ENCODE measurements around the genes NT5C and UBALD2.

- PRO-cap = no peak
- RAMPAGE, long total RNA, 4 experiments = no peak in any of the 4 experiments
Observed at GRCh38 chr17:75094604-75095509, 7.1 kb downstream of the SLC16A5 start.

DNA sequence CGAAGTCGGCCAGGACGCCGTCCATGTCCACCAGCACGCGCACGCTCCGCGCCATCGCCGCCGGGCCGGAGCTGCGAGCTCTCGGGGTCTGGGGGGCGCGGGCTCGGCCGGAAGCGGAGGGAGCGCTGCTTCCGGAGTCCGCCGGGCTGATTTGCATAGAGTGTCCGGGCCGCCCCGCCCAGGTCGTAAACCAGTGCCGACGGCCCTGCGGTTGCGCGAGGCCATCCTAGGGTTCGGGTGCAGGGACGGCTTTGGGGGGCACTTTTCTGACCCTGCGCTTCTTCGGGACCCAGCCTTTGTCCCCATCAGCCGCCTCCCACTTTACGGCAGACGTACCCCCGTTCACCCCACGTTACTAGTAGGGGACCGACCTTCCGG, at the start of gene NT5C:
Gene NT5C (minus strand): TSS at position 90 of the 378 bp plus-strand sequence.
- PRO-cap = bidirectional peak, plus-strand start at position 188 of the sequence, minus-strand start at position 105 of the sequence
- RAMPAGE, long total RNA, 4 experiments = no peak in any of the 4 experiments

GRCh38 chr17:75135769-75136403, 4.3 kb upstream of the NT5C start:
- PRO-cap = no peak
- RAMPAGE, long total RNA, 4 experiments = no peak in any of the 4 experiments

- PRO-cap = no peak
- RAMPAGE, long total RNA, 4 experiments = no peak in any of the 4 experiments
Observed at GRCh38 chr17:75238681-75239567, 22.5 kb downstream of the GGA3 start.

- PRO-cap = no peak
- RAMPAGE, long total RNA, 4 experiments = no peak in any of the 4 experiments
Observed at GRCh38 chr17:75269843-75270095, 1.3 kb downstream of the MIF4GD start.

GRCh38 chr17:75404057-75404664, 1.3 kb downstream of the GRB2 start:
- PRO-cap = bidirectional peak, plus-strand start at chr17:75404364, minus-strand start at chr17:75404279
- RAMPAGE, long total RNA, 4 experiments = no peak in any of the 4 experiments

DNA sequence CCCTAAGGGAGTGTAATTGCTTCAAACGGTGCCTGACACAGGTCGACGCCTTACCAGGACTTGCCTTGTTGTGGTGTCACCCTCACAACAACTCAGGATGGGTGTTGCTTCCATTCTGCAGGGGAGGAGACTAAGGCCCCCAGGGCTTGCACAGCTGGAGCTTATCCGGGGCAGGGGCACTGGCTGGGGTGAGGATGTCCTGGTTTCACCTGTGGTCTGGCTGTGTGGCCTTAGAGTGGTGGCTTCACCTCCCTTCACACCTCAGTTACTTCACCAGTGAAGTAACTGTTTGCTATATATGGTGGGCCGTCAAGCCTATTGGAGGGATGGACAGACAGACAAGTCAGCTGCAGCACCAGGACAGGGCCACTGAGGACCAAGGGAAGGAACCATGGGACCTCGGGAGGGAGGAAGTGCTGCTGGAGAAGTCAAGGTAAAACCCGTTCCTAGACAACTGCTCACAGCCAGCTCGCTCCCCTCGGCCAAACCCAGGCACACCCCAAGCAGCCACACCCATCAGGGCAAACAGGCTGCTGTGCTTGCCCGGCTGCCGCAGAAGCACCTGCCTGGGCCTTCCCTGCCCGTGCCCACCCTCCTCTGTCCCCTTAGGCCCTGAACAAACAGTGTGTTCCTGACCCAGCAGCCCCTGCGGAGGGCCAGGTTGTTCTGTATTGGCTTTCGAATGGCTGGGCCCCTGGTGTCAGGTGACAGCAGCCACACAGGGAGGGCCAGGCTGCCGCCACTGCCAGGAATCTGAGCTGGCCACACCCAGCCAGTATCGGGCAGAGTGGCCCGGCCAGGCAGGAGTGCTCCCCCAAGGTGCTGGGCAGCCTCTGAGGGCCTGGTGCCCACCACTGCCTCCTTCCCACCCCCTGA, 23.6 kb downstream of the LLGL2 start:
- PRO-cap = bidirectional peak, plus-strand start at position 778 of the sequence, minus-strand start at position 460 of the sequence
- RAMPAGE, long total RNA, 4 experiments = start-site peak on the plus strand in 1 of 4 experiments, centred at position 347 of the sequence, 16 reads per replicate

GRCh38 chr17:75589731-75589928, 2.0 kb downstream of the MYO15B start:
- PRO-cap = no peak
- RAMPAGE, long total RNA, 4 experiments = start-site peak on the plus strand in 1 of 4 experiments, at chr17:75589744-75590005 at its widest, 9 reads per replicate

DNA sequence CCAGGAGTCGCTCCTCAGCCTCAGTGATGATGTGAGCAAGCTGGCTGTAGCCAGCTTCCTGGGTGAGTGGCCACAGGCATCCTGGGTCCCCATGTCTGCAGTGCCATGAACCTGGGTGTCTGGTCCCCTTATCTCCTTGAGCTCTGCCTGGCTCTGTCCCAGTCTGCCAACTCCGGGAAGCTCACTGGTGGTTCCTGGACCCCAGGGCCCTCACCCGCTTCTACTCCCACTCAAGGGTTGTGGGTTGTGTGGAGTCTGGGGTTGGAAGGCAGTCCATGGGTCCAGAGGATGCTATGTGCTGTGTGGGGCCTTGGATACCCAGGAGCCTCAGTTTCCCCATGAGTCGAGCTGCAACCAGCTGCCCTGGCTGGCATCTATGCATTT, 11.7 kb upstream of the SMIM5 start:
- PRO-cap = no peak
- RAMPAGE, long total RNA, 4 experiments = no peak in any of the 4 experiments

- PRO-cap = no peak
- RAMPAGE, long total RNA, 4 experiments = no peak in any of the 4 experiments
Observed at GRCh38 chr17:75636939-75637491, 3.8 kb downstream of the SMIM5 start.

GRCh38 chr17:75778536-75779655, 683 bp downstream of the H3-3B start:
- PRO-cap = bidirectional peak, plus-strand start at chr17:75779544, minus-strand start at chr17:75779350
- RAMPAGE, long total RNA, 4 experiments = no peak in any of the 4 experiments

- PRO-cap = no peak
- RAMPAGE, long total RNA, 4 experiments = no peak in any of the 4 experiments
Observed at GRCh38 chr17:75836546-75836920, 7.7 kb downstream of the UNC13D start.

- PRO-cap = no peak
- RAMPAGE, long total RNA, 4 experiments = no peak in any of the 4 experiments
Observed at GRCh38 chr17:75980128-75980596, 1.1 kb downstream of the TEN1 start.

- PRO-cap = bidirectional peak, plus-strand start at chr17:76001446, minus-strand start at chr17:76001312
- RAMPAGE, long total RNA, 4 experiments = start-site peak on the plus strand in 2 of 4 experiments, at chr17:76001419-76001473 at its widest, 5 to 56 reads per replicate
Observed at GRCh38 chr17:76001055-76001708, 527 bp downstream of the CDK3 start.

- PRO-cap = no peak
- RAMPAGE, long total RNA, 4 experiments = start-site peak on the minus strand in 2 of 4 experiments, at chr17:76008415-76009032 at its widest, 8 to 17 reads per replicate
Observed at GRCh38 chr17:76008027-76009419, 7.9 kb downstream of the CDK3 start.

GRCh38 chr17:76091527-76091929, 12.1 kb downstream of the EXOC7 start:
- PRO-cap = no peak
- RAMPAGE, long total RNA, 4 experiments = no peak in any of the 4 experiments

GRCh38 chr17:76102811-76103583, 590 bp downstream of the EXOC7 start:
- PRO-cap = unidirectional peak, plus-strand start at chr17:76103260
- RAMPAGE, long total RNA, 4 experiments = no peak in any of the 4 experiments

DNA sequence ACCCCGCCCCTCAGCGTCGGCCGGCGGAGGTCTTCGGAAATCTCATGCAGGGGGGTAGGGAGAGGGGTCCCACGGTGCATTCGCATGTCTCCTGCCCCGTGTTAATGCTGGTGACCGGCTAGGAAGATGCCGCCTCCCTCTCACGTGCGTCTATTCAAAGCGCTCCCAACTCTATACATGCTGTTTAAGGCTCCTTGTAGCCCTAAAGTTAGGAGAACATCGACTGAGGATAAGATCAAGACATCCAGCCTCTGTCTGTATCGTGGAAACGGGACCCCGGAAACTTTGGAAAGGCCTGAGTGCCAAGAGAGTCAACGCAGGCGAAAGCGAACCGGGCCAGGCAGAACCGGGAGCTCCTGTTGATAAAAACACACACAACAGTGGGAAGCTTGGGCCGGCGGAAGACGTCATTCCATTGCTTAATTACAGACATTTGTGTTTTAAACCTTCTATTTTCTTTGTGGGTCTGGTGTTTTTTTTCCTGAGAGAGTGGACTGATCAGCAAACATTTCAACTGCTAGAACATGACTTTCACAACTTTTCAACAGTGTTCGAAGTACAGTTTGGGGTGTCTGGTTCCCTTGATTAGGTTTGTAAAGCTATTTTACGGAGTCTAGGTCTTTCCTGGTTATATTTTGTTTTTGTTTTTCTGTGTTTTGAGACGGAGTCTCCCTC, 813 bp upstream of the RNF157 start:
- PRO-cap = bidirectional peak, plus-strand start at position 205 of the sequence, minus-strand start at position 146 of the sequence; bidirectional peak, plus-strand start at position 380 of the sequence, minus-strand start at position 358 of the sequence
- RAMPAGE, long total RNA, 4 experiments = no peak in any of the 4 experiments

- PRO-cap = bidirectional peak, plus-strand start at chr17:76265353, minus-strand start at chr17:76264896; unidirectional peak, plus-strand start at chr17:76265552
- RAMPAGE, long total RNA, 4 experiments = start-site peak on the plus strand in 3 of 4 experiments, at chr17:76265202-76265603 at its widest, 5 to 20 reads per replicate
Observed at GRCh38 chr17:76265029-76265794, at the start of gene UBALD2. UBALD2 (plus strand) TSS chr17:76265348.

- PRO-cap = no peak
- RAMPAGE, long total RNA, 4 experiments = no peak in any of the 4 experiments
Observed at GRCh38 chr17:76274936-76275481, 9.9 kb downstream of the UBALD2 start.

Measured in transverse colon (tissue), 4 donors.